Sigmoid colon (tissue), 4 donors: ENCODE results near the genes FIGN and STK39.

- PRO-cap, result no peak
- RAMPAGE, long total RNA, 4 experiments, result no peak in any of the 4 experiments
These were observed 38.3 kb upstream of the ITGB6 start for GRCh38 chr2:160238129-160238936.

- PRO-cap, result no peak
- RAMPAGE, long total RNA, 4 experiments, result no peak in any of the 4 experiments
These were observed 75.8 kb downstream of the RBMS1 start for GRCh38 chr2:160417730-160418314.

DNA sequence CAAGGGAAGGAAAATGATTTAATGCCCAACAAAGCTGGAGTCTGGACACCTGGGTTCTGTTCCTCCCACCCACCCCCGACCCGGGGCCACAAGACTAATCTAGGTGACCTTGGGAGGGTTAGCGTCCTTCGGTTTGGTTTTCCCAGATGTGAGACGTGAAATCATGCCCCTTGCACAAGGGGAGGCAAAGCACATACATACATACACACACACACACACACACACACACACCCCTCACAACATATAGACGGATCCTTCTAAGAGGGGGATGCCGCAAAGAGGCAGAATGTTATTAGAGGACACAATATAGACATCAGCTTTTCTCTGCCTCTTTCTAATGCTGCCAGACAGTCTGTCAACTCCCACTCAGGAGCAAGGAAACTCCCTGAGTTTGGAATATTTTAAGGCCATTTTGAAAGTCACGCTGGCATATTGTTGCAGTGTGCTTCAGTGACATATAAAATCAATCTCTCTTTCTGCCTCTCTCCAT, 631 bp upstream of the RBMS1 start:
- PRO-cap, result no peak
- RAMPAGE, long total RNA, 4 experiments, result no peak in any of the 4 experiments

- PRO-cap, result no peak
- RAMPAGE, long total RNA, 4 experiments, result no peak in any of the 4 experiments
These were observed 21.7 kb upstream of the TANK start for GRCh38 chr2:161138490-161138923.

DNA sequence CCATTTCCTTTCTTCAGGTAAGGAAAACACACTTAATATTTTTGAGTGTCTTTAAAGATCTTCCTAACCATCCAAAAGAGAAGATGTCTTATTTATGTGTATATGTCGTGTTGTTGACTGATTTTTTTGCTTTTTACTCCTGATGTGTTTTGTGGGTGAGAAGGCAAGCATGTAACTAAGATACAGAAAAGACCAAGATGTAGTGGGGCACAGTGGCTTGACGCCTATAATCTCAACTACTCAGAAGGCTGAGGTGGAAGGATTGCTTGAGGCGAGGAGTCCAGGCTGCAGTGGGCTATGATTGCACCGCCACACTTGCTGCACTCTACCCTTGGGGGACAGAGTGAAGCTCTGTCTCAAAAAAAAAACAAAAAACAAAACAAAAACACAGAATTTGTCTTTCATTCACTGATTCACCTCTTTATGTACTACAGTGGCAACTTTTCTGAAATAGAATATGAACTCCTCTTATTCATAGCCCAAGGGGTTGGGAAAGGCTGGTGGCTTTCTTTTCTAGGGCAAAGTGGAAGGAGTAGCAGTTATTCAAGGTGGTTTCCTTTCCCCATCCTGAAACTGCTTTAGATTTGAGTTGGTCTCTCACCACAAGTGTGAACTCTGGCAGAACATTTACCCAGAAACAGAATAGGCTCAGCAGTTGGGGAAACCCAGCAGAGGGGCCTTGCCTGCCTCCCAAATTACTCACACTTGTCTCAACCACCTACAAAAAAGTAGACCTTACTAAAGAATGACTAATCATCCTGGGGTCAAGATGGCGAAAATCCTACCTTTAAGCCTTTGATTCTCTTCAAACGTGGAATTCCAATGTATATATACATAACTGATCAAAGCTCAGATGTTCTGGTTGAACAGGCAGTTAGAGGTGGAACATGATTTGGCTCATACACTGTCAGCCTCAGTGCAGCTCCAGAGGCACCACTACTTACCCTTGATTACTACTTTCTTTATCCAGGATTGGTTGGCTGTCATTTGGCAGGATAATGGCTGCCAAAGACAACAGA, 6.5 kb downstream of the TANK start:
- PRO-cap, result no peak
- RAMPAGE, long total RNA, 4 experiments, result no peak in any of the 4 experiments

- PRO-cap, result no peak
- RAMPAGE, long total RNA, 4 experiments, result no peak in any of the 4 experiments
These were observed 85.4 kb downstream of the DPP4 start for GRCh38 chr2:161988665-161988928.

DNA sequence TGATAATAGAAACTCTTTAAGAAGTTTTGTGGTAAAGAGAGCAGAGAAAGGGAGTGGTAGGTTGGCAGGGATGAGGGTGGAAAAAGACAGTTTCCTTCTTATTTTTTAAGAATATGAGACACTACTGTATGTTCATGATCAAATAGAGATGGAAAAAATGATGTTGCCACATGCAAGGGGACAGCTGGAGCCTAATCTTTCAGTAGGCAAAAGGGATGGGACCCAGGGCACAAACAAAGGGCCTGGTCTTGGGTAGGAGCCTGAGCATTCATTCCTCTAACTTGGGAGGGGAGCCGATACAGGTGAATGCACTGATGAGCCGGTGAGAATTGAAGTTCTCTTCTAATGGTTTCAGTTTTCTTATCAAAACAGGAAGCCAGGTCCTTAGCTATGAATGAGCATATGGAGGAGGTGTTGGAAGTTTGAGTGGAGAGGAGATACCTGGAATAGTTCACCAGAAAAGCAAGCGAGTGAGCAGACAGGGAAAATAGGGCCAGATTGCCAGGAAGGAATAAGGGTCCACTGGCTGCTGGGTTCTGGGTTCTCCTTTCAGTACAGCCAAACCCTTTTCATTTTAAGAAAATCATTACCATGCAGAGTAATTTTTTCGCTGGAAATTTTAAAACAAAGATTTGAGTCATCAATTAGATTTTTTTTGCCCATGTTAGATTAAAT, 10.1 kb downstream of the DPP4 start:
- PRO-cap, result no peak
- RAMPAGE, long total RNA, 4 experiments, result no peak in any of the 4 experiments

- PRO-cap, result no peak
- RAMPAGE, long total RNA, 4 experiments, result no peak in any of the 4 experiments
These were observed 106.4 kb downstream of the KCNH7 start for GRCh38 chr2:162732126-162732646.

DNA sequence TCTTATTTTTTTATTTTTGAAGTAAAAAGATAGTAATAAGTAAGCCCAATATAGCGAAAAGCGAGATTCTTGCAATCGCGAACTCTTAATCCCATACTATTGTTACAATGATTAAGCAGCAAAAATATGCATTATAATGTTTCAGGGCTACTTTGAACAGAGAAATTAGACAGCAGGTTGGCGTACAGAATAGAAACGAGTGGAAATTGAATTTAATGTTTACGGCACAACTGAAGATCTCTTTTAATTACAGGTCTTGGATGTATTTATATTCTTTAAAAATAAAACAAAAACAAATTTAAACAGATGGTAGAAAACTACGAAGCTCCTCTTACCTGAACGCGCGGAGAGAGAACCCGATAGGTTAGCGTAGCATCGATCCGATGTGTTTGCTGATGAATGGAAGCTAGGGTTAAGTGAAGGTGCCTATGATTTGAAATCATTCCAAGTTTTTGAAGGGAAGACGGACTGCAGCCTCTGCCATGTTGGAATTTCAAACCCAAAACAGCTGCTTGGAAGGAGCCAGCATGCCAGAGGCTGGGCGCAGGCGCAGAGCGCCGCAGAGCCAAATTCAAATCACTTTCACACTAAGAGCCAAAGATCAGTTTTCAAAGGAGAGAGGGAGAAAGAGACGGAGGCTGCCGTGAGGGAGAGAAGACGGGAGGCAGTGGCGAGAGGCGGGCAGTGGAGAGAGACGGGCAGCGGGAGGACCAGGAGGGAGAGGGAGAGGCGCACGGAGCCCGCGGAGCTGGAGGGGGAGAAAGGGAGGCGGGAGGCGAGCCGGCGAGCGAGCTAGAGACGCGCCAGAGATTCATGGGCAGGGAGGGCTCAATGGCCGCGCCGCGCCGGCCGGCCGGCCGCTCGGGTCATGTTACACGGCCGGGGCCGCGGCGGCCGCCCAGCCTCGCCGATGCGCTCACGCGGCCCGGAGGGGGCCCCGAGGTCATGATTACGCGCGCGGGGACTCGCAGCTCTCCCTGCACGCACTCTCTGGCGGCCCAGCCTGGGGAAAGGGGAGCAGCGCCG, at the start of gene FIGN:
FIGN (minus strand) TSS at position 506 of the 1,026 bp plus-strand sequence.
- PRO-cap, result bidirectional peak, plus-strand start at position 604 of the sequence, minus-strand start at position 494 of the sequence
- RAMPAGE, long total RNA, 4 experiments, result start-site peak on the minus strand in 2 of 4 experiments, centred at positions 412 to 522 of the sequence, 5 to 48 reads per replicate

DNA sequence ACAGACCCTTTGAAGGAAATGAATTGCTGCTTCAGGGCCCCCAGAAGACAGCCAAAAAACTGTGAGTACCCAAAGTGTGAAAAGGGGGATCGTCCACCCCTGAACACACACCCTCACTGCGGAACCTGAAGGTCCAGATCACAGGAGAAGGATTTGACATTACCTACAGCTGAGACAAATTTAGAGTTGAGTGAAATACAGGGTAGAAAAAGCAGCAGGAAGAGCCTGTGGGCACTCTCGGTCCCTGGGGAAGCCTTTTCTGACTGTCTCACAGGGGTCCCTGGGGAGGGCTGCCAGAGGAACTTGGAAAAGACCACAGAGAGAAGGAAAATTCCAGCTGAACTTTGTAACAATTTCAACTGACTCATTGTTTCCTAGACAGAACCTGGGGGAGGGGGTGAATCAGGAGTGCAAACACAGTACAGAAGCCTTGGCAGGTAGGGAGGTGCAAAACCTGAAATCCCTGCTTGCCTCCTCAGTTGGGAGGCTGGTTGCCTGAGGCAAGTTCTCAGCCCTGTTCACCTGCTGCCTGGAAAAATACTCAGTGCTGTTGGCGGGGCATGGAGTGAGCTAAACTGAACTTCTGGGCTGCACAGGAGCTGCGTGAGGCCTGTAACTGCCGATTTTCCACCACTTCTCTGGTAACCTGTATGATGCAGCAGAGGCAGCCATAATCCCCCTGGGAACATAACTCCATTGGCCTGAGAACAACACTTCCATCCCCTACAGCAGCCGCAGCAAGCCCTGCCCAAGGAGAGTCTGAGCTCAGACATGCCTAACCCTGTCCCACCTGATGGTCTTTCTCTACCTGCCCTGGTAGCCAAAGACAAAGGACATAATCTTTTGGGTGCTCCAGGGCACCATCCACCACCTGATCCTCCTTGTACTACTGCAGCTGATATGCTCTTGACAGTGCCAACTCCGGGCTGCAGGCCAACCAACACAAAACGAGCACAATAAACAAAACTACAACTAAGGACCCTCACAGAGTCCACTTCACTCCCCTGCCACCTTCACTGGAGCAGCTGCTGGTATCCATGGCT, 106.6 kb downstream of the GRB14 start:
- PRO-cap, result no peak
- RAMPAGE, long total RNA, 4 experiments, result no peak in any of the 4 experiments

- PRO-cap, result no peak
- RAMPAGE, long total RNA, 4 experiments, result no peak in any of the 4 experiments
These were observed 1.2 kb upstream of the GRB14 start for GRCh38 chr2:164622224-164623222.

GRCh38 chr2:164826435-164826900, 15.2 kb downstream of the COBLL1 start:
- PRO-cap, result no peak
- RAMPAGE, long total RNA, 4 experiments, result no peak in any of the 4 experiments

GRCh38 chr2:164909976-164910564, 45.3 kb downstream of the SLC38A11 start:
- PRO-cap, result no peak
- RAMPAGE, long total RNA, 4 experiments, result no peak in any of the 4 experiments

- PRO-cap, result no peak
- RAMPAGE, long total RNA, 4 experiments, result no peak in any of the 4 experiments
These were observed 34.9 kb downstream of the SLC38A11 start for GRCh38 chr2:164920346-164920863.

GRCh38 chr2:165293733-165294189, 54.5 kb downstream of the SCN2A start:
- PRO-cap, result no peak
- RAMPAGE, long total RNA, 4 experiments, result no peak in any of the 4 experiments

DNA sequence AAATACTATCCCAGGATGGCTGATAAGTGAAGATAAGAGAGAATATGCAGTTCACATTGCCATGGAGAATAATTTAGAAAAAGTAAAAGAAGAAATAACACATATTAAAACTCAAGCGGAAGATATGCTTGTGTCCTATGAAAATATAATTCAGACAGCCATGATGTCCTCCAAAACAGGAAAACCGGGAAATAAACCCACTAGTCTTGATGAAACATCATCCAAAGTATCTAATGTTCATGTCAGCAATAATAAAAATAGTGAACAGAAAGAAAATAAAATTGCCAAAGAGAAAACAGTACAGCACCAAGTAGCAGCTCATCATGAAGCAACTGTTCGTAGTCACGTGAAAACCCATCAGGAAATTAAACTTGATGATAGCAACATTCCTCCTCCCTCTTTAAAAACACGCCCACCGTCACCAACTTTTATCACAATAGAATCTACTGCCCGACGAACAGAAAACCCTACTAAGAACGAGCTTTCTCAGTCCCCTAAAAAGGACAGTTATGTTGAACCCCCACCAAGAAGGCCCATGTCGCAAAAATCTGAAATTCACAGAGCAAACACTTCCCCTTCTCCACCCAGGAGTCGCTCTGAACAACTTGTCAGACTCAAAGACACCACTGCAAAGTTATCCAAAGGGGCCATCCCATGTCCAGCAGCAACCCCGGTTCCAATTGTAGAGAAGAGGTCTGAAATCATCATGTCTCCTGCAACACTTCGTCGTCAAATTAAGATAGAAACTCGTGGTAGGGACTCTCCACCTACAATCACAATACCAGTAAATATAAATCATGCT, 42.3 kb upstream of the B3GALT1 start:
- PRO-cap, result no peak
- RAMPAGE, long total RNA, 4 experiments, result no peak in any of the 4 experiments

DNA sequence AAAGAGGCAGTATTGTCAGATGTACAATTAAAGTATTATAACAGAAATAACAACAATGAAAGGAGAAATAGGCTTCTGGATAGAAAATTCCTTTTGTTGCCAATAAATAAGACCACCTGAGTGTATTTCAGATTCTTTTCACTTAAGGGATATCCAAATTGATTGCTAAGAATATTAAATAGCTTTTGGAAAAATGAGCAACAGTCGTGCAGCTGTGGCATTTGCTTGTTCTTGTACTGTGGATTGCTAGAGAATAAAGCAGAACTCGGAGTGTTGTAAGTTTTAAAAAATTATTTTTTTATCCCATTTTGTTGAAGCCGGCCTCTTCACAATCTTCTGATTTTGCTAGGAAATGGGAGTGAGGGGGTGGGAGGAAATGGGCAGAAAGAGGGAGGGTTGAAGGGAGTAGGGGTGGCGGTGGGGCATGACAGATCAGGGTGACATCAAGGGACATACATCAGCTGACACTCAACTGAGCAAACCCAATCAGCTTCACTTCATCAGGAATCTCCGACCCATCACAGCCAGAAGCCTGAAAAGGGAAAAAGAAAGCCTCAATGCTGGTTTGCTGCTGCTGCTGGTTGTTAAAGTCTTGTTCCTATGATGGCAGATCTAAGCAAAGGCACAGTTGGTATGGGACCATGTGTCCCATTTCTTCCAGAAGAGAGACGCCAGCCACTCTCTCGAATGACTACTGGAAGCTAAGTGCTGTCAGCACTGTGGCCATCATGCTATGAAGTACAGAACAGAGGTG, 292.2 kb downstream of the STK39 start:
- PRO-cap, result no peak
- RAMPAGE, long total RNA, 4 experiments, result start-site peak on the minus strand in 1 of 4 experiments, centred at position 316 of the sequence, 12 reads per replicate

DNA sequence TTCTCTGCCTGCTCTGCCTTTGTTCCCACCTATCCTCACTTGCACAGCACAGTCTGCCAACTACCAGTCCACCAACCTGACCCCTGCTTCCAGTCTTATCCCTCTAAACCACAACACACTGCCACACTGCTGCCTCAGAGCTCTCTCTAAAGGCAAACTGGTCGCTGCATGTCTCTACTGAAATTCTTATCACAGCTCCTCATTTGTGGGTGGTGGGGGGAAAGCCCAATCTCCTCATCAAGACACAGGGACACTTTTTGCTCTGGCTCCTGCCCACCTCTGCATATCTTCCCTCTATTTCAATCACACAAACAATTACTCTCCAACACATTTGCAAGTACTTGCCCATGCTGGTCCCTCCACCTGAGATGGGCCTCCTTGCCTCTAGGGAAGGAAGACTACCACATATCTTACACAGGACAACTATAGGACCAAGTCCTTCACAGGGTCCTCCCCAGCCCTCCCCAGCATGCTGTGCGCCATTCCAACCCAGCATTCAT, 153.7 kb downstream of the STK39 start:
- PRO-cap, result no peak
- RAMPAGE, long total RNA, 4 experiments, result no peak in any of the 4 experiments

DNA sequence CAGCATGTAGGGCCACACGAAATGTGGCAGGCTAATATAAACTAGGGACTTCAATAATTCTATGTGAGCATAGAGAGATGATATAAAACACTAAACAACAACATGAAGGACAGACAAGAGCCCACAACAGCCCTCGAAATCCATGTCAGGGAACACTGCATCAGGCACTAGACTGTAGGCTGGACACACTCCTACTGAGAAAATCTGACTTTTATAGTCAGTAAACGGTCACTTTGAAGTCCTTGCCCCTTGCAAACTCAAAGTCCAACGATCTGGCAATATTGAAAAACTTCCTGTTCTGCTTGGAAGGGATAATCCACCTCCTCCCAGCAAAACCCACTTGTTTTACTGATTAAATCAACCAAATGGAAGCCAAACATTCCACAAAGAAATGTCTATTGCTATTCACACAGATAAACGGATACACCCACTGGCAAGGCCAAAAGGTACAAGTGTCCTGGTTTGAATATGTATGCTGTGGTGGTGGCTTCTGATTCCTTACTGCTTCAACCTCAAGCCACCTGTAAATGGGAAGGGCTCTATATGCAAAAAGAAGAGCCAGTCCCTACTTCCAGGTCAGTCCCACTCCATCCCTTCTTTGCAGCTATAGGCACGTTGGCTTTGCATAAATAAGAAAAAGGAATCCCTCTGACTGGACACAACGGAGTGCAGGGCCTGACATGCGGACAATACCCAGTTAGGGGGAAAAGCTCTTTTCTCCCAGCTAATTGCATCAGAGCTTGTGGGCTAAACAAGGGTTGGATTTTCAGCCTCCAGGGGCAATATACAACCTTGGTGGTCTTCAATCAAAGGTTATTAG, 56.6 kb downstream of the STK39 start:
- PRO-cap, result no peak
- RAMPAGE, long total RNA, 4 experiments, result no peak in any of the 4 experiments

GRCh38 chr2:168247308-168248436, at the start of gene STK39:
Gene STK39 (minus strand): TSS chr2:168247595.
- PRO-cap, result bidirectional peak, plus-strand start at chr2:168247634, minus-strand start at chr2:168247576
- RAMPAGE, long total RNA, 4 experiments, result no peak in any of the 4 experiments